Myometrial cell (primary cell): ENCODE data around the genes RBM15 and KCNA3.

GRCh38 chr1:109979499-109980260 lies 4.9 kb upstream of the AHCYL1 start:
- RAMPAGE, long total RNA, result no peak

DNA sequence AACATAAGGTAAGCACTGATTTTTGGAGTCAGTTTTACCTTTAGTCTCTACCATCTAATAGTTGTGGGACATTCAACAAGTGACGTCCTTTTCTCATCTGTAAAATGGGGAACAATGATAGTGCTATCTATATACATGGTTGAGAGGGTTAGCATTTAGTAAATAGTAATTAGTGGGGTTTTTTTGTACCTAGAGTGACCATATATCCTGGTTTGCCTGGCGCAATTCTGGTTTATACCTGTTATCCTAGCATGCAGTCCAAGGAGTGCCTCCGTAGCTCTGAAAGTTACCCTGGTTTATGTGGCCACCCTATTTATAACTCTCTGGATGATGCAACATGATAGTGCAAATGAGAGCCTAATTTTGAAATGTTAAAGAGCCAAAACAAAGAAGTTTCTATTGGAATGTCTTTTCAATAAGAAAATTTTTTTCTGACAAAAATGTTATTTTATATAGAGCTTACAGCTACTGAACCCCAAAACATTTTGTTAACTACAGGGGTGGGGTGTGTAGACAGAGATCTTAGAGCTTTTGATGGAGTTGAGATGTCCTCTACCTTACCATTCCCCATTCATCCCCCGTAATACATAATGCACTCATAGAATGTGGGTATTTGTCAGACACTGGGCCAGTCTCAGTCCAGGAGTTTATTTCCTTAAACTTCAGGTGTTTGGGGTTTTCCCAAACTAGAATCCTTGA lies 5.7 kb downstream of the AHCYL1 start:
- RAMPAGE, long total RNA, result no peak

GRCh38 chr1:110027890-110028169 lies 6.6 kb upstream of the STRIP1 start:
- RAMPAGE, long total RNA, result no peak

DNA sequence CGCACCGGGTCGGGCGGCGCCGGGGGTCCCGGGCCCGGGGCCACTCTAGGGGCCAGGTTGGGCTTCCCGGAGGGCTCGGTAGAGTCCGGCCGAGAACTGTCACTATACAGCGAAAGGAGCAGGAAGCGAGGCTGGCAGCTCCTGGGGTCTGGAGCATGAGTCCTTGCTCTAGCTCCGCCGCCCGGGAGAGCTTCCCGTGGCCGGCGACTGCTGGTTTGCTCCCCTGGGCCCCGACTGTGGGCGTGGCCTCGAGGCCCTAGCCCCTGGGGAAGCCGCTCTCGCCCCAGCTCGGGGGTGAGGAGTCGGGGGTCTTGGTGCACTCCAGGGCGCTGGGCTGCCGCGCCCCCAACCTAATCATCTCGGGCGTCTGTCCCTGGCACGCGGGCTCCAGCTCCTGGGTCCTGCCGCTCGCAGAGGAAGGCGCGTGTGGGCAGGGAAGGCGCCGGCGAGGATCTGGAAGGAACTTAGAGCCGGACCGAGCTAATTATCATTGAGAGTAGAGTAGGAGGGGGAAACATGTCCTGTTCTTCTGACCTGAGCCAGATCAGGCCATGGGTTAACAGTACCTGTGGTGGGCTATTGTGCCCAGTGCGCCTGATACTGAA lies 521 bp downstream of the STRIP1 start:
- RAMPAGE, long total RNA, result no peak

DNA sequence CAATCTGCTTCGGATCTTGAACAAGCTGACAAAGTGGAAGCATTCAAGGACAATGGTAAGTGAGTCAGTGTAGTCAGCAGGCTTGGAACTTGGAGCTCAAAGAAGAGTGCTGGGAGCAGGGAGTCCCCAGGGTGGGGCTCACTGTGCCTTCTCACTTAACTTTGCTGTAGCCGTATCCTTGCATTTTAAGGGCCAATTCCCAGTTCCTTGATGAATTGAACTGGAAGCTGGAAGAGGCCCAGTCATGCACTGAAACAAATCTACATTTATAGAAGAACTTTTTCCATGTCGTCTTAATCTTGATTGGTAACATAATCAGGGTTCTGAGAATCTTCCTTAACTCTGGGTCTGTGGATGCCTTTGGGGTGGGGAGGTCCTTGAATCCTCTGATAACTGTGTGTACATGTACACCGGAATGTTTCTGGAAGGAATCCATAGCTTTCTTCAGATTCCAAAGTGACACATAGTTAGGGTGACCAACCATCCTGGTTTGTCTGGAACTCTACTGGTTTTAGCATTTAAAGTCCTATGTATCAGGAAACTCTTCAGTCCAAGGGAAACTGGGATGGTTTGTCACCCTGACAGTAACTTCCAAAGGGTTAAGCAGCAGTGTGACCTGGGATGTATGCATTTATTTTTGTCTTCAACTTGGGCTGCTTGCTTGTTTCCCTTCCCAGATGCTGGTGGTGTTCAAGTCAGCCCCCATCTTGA lies 16.7 kb downstream of the STRIP1 start:
- RAMPAGE, long total RNA, result no peak

DNA sequence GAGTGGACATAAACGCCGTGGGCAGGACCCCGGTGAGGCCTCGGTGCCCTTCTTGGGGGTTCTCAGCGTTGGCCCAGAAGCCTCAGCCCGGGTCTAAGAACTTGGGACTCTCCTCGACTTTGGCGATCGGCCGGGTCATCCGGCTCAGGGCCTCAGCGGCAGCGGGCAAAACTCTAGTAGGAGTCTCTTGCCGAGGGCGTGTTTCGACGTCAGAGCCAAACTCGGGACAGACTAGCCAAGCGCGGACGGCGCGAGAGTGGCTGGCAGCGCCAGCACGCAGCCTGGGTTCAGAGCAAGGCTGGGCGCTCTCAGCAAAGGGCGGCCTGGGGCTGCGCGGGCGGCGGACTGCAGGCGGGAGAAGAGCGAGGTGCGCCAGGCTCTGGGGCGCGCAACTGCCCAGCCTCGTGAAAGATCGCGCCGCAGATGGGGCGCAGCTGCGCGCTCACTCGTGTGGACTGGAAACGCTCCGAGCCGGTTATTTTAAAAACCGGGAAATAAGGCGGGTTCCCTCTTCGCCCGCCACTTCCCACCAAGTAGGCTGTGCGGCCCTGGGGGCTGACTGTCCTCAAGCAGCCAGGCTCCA lies 2.6 kb downstream of the ALX3 start:
- RAMPAGE, long total RNA, result no peak

GRCh38 chr1:110187487-110187900 lies 22.6 kb upstream of the KCNC4 start:
- RAMPAGE, long total RNA, result no peak

- RAMPAGE, long total RNA, result no peak
Measured at GRCh38 chr1:110188212-110188634, 21.9 kb upstream of the KCNC4 start.

GRCh38 chr1:110222940-110223894 lies 13.1 kb downstream of the KCNC4 start:
- RAMPAGE, long total RNA, result no peak

GRCh38 chr1:110338896-110339595 lies at the start of gene RBM15:
RBM15 (plus strand) TSS chr1:110339377.
- RAMPAGE, long total RNA, result start-site peak on the plus strand at chr1:110339435-110339440, 66 and 68 reads in 2 replicates

DNA sequence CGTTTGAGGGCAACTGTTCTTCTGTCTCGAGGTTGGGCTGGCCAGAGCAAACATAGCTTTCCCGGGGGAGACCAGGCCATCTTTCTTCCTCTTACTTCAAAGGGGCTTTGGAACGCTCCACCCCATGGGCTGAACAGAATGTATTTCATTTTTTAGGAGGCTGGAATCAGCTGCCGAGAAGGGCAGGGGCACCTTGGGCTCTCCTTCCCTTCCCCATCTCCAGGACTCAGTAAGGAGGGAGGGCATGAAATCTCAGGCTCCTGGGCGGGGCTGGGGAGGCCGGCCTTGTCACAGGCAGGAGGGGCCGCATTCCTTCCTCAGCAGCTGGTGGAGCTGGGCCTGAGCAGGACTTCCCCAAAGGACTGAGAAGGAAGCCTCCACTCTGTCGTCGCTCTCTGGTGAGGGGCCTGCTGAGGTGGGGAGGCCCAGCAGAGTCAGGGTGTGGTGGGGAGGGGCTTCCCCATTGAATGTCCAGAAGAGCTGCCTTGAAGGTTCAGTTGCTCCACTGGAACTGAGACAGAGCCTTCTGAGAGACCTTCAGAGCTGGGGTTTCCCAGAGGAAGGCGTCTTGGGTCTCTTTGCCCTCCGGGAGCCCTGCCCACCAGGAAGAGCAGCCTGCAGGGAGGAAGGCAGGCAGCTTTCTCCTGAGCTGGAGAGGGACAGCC lies 11.0 kb downstream of the KCNA10 start:
- RAMPAGE, long total RNA, result no peak

DNA sequence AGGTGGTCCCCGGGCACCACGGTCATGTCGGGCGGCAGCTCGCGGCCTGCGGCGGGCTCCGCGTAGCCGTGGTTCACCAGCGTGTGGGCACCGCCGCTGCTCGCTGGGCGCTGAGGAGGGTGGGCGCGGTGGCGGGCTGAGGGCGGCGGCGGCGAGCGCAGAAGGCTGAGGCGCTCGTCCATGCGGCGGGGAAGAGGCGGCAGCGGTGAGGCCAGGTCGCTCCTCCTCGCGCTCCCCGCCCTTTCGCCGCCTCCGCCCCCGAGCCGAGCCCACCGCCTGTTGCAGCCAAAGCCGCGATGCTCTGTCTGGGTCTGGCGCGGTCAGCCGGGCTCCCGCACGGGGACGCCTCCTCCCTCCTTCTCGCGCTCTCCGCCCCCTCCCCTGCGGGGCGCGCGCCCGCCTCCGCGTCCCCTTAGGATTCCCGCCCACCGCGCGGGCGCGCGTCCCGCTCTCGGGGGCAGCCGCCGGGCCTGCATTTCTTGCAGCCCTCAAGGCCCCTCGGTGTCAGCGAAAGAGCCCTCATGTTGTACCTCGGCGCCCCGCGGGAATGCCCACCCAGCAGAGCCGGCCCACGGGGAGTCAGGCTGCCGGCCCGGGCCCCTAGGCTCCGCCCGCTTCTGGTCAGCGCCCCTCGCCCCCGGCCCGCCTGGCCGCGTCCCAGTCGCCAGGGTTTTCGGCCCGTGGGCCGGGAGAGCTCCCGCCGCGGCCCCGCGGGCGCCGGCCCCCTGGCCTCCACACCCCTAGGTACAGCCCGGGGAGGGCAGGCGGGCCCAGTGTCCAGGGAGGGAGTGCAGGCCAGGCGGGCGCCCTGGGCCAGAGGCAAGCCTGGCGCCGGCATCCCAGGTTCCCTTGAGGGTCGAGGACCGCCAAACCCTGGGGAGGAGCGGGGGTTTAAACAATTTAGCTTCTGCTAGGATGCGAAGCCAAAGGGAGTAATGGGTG lies at the start of gene KCNA3:
KCNA3 (minus strand) TSS at position 313 of the 942 bp plus-strand sequence.
- RAMPAGE, long total RNA, result no peak

GRCh38 chr1:110874144-110875011 lies 1.4 kb downstream of the CD53 start:
- RAMPAGE, long total RNA, result no peak

DNA sequence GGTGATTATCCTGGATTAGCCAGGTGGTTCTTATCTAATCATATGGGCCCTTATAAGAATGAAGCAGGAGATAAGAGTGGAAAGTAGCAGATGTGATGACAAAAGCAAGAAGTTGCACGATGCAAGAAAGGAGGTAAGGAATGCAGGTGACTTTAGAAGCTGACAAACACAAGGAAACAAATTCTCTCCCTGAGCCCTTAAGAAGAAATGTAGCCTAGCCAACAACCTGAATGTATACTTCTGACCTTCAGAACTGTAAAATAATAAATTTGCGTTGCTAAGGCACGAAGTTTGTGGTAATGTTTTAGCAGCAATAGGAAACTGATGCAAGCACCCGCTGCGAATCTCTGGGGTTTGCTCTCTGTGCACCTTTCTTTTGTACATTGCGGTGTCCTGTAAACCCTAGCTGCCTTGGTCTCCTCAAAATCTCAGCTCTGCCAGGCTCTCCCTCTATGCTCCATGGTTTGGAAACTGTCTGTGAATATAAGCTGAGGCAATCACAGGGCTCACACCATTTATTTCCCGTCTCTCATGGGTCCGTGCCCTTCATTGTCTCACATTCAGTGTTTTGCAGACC lies 15.1 kb downstream of the CD53 start:
- RAMPAGE, long total RNA, result no peak

GRCh38 chr1:111222705-111223403 lies 4.7 kb upstream of the CHI3L2 start:
- RAMPAGE, long total RNA, result no peak

GRCh38 chr1:111474094-111474577 lies 352 bp downstream of the C1orf162 start:
- RAMPAGE, long total RNA, result no peak

DNA sequence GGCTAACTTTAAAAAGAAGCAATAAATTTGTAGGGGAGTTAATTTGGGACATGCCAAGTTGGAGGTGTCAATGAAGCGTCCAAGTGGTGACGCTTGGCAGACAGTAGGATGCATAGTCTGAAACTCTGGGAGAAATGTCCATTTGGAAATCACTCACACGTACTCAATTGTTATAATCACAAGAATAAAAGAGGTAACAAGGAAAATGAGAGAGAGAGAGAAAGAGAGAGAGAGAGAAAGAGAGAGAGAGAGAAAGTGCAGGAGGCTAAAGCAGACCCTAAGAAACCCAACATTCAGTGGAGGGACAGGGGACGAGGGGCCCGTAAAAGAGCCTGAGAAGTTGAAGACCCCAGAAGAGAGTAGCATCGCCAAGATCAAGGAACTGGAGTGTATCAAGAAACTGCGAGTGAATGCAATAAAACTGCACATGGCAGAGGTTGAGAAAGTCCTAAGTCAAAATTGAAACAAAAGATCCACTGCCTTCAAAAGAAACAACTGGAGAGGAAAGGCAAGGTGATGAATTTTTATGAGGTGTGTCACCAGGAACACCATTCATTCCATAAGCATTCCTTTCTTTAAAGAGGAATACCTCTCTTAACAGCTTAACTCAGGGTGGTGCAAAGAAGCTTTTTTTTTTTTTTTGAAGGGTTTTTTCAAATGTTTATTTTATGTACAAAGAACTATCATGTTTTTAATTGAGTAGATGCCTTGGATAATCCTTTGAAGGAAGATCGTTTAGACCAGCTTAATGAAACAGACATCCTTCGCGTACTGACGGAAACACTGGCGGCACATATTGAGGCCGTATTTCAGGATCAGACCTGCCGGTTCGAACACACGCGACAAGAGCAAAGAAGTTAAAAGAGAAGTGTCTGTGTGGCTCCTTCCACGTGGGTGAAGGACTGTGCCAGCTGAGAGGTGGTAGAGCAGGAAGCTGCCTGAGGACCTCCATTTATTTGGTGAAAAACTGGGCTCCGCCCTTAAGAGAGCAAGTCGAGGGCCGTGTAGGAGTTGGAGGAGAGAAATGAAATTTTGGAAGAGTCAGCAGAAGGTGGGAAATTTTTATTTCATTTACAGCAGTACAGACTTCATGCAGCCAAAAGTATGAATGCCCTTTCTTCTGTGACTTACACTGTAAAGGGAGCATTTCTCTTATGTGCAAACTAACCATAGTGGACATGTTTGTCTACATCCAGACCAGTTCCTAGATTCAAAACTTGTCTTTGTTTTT lies 38.4 kb upstream of the ADORA3 start:
- RAMPAGE, long total RNA, result no peak

DNA sequence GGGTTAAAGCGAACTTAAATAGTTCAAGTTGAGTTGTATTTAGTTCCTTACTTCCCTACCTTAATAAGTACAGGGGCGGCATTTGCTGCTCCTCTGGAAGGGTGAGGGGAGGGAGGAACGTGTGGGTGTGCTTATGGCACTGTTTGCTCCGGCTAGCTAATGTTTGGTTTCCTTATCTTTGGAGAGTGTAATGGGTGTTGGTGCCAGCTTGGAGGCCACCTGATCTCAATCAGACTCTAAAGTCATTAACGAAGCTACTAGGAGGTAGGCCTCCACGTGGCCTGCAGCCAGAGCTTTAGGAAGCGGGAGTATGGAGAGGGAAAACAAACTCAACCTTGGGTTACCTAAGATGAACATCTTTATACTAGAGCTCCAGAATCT lies 43.1 kb upstream of the RAP1A start:
- RAMPAGE, long total RNA, result no peak

GRCh38 chr1:111619249-111619578 lies 375 bp upstream of the RAP1A start:
- RAMPAGE, long total RNA, result no peak

DNA sequence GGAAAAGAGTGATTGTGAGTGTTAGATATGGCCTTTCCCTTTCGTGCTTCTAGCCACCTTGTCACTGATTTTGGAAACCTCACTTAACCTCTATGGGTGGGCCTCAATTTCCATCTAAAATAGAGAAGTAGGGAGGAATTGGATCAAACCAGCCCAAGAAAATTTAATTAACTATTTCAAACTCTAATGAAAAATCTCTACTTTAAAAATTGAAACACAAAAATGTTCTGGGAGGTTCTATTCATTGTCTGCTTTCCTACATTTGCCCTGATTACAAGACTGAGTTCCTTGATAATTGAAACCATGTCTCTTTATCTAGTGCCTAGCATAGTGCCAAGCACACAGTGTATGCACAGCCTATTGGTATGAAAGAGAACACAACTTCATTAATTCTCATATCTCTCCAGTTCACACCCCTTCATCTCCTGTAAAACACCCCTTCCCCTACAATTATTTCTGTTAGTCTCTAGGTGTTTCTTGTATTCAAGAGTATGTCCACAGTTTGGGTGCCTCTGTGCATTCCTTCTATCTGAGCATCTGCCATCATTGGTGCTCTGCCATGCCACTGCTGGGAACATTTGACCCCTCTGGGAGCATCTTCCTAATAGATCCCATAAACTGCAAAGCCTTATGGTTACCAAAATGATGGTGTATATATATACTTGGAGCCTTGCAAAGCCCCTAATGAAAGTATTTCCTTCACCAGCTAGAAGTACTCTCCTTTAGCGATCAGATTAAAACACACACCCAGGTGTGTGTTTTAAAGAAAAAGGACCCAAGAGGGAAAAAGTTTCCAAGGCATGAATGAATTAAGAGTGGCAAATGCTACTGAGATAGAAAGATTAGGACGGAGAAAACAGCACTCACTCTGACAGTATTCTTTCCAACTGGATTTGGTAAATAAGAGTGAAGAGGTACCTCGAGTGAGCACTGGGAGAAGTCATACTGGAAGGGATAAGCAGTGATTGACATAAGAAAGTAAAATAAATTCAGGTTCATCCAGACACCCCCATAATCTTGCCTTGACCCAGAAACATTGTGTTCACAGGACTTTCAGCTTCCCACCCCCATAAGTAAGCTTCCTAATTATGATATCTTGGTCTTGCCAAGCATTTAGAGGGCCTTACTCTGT lies 5.4 kb downstream of the CAPZA1 start:
- RAMPAGE, long total RNA, result no peak